LHCN-M2 (cell line): ENCODE data around the gene NPPB.

- RAMPAGE, long total RNA, result no peak
These were observed 80.2 kb downstream of the UBIAD1 start for GRCh38 chr1:11353201-11353657.

GRCh38 chr1:11504952-11505344 lies 26.0 kb downstream of the DISP3 start:
- RAMPAGE, long total RNA, result no peak

GRCh38 chr1:11725305-11726137 lies 10.4 kb upstream of the AGTRAP start:
- RAMPAGE, long total RNA, result no peak

GRCh38 chr1:11792048-11793180 lies 13.3 kb downstream of the MTHFR start:
- RAMPAGE, long total RNA, result no peak

GRCh38 chr1:11797195-11798572 lies 8.1 kb downstream of the MTHFR start:
- RAMPAGE, long total RNA, result no peak

- RAMPAGE, long total RNA, result no peak
These were observed 2.9 kb downstream of the NPPA start for GRCh38 chr1:11844662-11845161.

- RAMPAGE, long total RNA, result no peak
These were observed at the start of gene NPPB for GRCh38 chr1:11858664-11859314. Gene NPPB (minus strand): TSS chr1:11858945.

DNA sequence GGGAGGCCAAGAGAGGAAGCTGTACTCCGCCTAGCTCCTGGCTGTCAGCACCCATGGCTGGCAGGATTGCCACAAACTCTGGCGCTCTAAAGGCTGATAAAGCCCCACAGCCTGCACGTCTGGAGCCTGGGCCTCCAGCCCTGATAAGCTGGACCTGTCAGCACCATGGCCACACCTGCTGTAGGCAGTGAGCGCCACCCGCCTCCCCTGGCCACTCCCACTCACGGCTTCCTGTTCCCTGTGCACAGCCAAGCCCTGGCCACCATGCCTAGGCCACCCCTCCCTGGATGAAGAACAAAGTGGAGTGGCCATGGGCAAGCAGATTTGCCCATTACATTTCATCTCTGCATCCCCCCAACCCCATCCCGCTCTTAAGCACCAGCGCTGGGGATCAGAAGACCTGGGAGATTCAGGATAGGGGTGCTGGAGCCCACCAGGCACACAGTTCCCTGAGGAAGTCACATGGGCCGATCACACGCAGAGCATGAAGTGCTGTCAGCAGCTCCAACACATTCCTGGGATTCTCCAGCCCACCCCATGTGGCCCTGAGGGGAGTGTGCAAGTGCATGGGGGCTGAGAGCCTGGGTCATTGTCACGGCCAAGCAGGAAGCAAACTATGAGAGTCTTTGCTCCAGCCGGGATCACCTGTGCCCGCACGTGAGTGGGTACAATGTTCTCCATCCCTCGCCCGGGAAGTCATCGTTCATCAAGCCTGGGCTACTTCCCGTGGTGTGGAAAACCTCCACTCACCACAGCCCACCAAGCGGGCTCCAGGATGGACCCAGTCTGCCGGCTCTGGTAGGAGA lies 24.4 kb upstream of the NPPB start:
- RAMPAGE, long total RNA, result no peak

DNA sequence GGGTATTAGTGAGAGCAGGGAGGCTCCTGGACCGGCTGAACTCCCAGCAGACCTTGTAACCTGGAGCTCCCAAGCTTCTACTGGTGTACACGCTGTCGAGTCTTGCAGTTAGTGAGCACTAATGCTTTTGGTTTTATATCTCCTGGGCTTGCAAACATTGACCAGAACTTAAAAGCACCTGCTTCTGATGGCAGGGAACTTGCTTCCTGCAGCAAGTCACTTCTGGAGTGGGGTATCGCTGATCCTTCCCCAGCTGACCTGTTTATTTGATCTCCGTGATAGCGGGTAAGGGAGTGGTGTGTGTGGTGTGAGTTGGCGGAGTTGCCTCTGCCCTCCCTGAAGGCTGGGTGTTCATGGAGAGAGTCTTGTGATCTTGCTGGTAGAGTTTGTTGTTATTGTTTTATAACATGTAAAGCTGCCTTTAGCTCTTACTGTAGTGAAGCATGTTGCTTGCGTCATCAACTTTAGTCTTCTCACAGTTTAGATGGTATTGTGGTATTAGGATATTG lies 3.8 kb downstream of the MFN2 start:
- RAMPAGE, long total RNA, result no peak

GRCh38 chr1:12051746-12052490 lies 11.2 kb upstream of the TNFRSF8 start:
- RAMPAGE, long total RNA, result no peak

- RAMPAGE, long total RNA, result no peak
These were observed 1.7 kb downstream of the TNFRSF1B start for GRCh38 chr1:12168167-12169311.

GRCh38 chr1:12181294-12181763 lies 14.5 kb downstream of the TNFRSF1B start:
- RAMPAGE, long total RNA, result no peak

GRCh38 chr1:12230502-12231572 lies 1.0 kb downstream of the VPS13D start:
- RAMPAGE, long total RNA, result no peak

DNA sequence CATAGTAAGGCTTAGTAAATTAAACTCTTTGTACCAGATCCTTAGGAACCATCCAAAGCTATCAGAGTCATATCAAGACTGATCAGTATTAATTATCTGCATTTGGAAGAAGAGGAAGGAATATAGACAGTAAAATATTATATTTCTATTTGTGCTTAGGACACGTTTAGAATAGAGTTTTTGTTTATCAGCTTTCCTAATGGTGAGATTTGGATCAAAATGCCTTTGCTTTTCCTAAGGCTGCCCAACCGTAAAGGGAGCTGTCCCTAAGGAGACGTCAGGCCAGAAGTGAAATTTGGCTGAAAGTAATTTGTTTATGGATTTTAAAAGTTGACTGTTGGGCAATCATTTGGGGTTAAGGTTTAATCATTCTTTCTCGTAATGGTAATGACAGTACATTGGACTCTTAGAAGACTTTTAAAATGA lies 160.5 kb downstream of the DHRS3 start:
- RAMPAGE, long total RNA, result no peak

DNA sequence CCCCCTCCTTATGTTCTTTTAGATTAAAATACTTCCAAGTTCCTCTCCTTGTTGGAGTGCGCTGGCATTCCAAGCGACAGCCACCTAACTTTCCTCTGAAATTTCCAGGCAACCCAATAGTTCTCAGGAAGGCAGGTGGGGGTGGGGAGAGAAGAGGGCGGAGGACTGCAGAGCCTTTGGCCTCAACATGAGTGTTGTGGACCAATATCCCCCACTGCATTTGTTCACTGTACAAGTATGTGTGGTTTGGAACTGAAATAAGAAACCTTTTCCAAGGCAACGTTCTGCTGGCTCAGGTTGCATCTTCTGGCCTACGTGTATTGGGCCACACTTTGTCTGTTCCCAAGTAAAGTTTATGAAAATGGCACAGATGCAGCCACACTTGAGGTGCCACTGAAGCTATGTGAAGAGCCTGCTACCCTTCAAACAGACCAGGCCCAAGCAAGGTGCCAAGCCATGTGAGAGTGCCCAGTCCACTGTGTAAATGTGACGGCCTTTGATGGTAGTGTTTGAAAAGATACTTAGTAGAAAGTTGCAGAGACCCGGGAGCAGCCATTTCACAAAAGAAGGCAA lies 153.3 kb downstream of the DHRS3 start:
- RAMPAGE, long total RNA, result no peak

DNA sequence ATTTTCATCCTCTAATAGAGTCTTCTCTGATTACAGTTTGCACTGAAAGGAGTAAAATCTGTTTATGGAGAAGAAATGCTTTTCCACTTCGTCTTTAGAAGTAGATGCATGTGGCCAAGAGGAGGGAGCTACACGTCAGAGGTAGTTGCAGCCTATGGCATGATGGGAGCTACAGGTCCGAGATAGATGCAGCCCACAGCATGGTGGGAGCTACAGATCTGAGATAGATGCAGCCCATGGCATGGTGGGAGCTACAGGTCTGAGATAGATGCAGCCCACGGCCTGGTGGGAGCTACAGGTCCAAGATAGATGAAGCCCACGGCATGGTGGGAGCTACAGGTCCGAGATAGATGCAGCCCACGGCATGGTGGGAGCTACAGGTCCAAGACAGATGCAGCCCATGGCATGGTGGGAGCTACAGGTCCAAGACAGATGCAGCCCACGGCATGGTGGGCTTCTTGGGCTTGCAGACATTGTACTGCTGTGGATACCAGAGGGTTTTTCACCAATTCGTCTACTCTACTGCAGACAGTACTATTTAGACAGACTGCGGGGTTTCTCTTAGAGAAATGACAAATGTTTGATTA lies 127.5 kb downstream of the DHRS3 start:
- RAMPAGE, long total RNA, result no peak

DNA sequence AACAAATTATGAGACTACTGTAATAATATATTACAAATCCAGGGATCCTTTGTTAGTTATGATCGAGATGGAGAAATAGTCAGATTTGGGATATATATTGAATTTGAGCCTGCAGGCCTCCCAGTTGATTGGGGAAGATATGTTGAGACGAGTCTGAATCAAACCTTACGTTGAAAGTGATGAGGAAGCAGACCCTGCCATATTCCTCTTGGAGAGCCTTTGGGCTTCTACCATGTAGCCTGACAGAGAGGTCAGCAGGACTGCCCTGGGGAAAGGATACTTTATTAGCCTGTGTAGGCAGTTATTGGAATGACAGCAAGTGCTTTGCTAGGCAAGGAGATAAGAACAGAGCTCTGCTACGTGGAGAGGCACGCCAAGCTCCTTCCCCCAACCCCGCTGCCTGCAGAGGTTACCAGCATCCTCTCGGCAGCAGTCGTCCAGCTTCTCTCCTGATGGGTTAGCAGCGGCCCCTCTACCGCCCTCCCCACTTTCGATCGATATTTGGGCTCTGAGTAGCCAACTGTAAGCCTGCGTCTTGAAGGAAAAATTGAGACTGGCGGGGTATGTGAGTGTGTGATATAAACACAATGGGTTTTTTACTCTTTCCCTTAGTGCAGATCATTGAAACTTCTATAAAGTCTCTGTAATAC lies 122.4 kb downstream of the DHRS3 start:
- RAMPAGE, long total RNA, result no peak

DNA sequence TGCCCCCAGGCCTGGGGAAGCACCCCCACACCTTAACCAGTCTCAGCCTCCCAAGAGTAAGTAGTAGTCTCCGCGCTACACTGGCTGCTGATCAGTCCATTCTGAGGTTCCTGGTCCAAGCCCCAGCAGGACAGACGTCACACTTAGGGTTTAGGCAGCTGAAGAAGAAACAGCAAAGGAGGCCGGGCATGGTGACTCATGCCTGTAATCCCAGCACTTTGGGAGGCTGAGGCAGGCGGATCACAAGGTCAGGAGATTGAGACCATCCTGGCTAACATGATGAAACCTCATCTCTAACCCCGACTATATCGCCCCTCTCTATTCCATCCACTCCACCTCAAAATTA lies 105.9 kb downstream of the DHRS3 start:
- RAMPAGE, long total RNA, result no peak

GRCh38 chr1:12529180-12529922 lies 88.7 kb downstream of the DHRS3 start:
- RAMPAGE, long total RNA, result no peak

GRCh38 chr1:12569985-12570367 lies 48.0 kb downstream of the DHRS3 start:
- RAMPAGE, long total RNA, result no peak